Hematopoietic multipotent progenitor cell (in vitro differentiated cells): ENCODE results near the genes PDCD2L and ZNF30.

DNA sequence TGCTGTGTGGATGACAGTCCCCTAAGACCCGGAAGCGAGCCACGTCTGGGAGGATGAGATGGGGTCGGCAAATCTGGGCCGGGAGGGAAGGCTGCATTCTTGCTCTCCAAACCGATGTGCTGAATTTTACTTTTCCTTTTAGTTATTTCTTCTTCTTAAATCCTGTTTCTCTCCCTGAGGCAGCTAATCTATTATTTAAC, 15.8 kb upstream of the KCTD15 start:
- CAGE, long polyA plus RNA = no peak

GRCh38 chr19:33797526-33797812, 799 bp downstream of the KCTD15 start:
- CAGE, long polyA plus RNA = no peak

- CAGE, long polyA plus RNA = no peak
These were observed 7.4 kb downstream of the KCTD15 start for GRCh38 chr19:33803961-33804665.

GRCh38 chr19:33813182-33813790, 16.6 kb downstream of the KCTD15 start:
- CAGE, long polyA plus RNA = no peak

DNA sequence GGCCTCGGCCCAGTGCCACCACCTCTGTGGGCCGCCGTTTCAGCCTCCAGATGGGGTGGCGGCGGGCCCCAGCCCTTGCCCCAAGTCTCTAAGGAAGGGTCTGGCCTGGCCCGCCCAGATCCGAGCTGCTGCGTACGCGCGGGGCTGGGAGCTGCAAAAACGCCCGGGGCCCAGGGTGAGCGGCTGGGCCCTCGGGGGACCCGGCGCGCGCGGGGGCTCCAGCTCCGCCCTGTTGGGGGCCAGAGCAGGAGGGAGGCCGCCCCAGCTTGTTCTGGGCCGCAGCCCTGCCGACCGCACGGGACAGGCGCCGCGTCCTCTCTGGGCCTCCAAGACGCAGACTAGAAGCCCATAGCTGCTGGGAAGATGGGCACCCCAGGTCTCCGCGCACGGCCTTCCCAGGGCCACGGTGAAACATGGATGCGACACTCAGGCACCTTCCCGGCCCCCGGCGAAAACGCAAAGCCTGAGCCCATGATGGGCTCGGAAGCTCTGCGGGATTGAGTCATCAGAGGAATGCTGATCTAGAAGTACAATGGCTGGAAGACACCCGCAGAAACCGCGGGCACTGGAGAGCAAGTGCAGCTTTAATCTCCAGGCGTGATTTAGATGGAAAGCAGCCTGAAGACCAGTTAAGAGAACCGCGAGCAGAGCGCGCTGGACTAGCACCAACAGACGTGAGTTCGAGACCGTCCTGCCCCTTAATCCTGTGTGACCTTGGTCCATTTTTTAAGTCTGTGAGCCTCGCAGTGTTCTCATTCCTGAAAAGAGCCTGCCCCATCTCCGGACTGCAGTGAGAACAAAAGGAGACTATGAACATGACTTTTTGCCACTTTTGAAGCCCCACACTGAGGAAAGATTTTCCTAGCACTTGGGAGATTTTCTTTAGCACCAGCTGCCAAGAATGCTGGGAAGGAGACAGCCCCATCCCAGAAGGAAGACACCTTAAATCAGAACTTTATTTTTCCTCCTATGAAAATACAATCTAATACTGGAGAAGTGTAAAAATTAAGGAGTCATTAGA, 110.4 kb downstream of the KCTD15 start:
- CAGE, long polyA plus RNA = no peak

- CAGE, long polyA plus RNA = no peak
These were observed 37.8 kb upstream of the LSM14A start for GRCh38 chr19:34134224-34135120.

- CAGE, long polyA plus RNA = no peak
These were observed 12.6 kb downstream of the LSM14A start for GRCh38 chr19:34184445-34185742.

- CAGE, long polyA plus RNA = no peak
These were observed 21.7 kb upstream of the GARRE1 start for GRCh38 chr19:34232337-34233272.

DNA sequence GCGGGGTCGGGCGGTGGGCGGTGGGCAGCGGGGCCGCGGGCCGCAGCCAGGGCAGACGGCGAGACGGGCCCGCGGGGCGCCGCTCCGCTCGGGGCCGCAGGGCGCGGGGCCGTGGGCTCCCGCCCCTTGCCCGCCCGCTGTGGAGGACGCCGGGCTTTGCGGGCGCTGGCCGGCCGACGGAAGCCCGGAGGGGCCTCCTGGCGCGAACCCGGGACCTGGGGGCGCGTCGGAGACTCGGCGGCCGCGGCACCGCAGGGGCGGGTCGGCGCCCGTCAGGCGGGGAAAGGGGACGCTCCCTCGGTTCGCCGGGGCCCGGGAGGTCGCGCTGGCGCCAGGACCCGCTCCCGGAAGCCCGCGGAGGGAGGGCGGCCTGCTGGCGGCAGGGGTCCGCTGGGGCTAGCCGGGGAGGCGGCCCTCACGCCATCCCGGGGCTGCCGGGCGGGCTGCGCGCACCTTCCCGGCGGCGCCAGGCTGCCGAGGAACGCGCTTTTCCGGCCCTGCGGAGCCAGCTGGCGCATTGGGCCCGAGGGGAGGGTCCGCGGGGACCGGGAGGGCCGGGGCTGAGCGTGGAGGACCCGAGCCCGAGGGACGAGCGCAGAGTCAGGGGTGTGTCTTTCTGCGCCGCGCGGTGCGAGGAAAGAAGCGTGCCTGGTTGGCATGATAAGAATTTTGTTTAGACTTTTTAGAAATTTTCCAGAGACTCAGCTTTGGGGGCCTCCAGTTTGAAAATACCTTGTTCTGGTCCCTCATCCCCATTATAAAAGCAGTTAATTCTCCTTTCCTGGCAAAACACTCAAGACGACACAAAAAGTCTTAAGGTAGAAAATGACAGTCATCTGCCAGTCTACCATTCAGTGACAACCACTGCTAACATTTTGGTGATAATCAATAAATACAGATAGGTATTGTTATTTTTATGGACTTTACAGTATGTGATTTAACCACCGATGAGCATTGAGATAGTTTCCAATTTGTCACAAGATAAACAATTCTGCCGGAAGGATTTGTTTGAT, 607 bp downstream of the GARRE1 start:
- CAGE, long polyA plus RNA = no peak

DNA sequence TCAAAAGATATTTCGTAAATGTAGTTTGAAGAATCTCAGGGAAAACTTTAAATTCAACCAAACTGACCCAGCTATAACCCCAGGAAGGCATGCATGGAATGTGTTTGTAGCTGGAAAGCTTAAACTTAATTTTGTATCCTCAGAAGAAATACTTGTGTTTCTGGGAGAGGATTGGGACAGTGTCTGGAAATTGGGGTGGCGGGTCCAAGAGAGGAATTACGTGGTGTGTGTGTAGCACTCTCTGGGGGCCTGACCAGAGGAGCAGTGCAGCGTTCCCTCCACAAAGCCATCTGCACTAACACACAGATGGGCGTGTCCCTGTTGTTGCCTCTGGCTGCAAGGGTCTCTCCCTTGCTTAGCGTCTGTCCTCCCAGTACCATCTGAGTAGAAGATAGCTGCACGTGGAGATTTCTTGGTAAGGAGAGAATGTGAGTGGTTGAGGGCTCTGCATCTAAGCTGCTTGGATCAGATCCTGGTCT, 6.4 kb downstream of the GARRE1 start:
- CAGE, long polyA plus RNA = no peak

DNA sequence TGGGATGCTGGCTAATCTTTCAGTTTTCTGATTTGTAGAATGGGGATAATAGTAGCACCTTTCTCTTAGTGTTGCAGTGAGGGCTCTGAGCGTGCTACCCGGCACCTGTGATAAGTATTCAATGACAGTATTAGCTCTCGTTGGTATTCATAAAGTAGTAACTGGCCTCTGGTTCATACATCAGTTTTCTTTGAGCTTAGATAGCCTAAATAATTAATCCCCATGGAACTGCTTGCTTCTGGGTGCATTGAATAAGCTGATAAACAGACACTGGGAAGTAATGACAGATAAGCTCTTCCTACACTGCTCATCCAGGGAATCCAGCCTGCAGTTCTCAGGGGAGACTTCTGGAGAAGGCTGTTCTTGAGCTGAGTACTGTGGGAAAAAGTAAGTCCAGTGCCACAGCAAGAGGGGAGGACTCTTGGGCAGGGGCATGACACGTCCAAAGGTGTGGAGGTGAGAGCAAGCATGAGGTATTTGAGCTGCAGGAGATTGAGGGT, 6.9 kb downstream of the GARRE1 start:
- CAGE, long polyA plus RNA = no peak

GRCh38 chr19:34337022-34337719, 27.8 kb upstream of the GPI start:
- CAGE, long polyA plus RNA = no peak

GRCh38 chr19:34403756-34404516, at the start of gene PDCD2L:
Gene PDCD2L (plus strand): TSS chr19:34404399.
- CAGE, long polyA plus RNA = no peak

- CAGE, long polyA plus RNA = no peak
These were observed 13.3 kb upstream of the WTIP start for GRCh38 chr19:34468241-34468679.

GRCh38 chr19:34469474-34470121, 12.0 kb upstream of the WTIP start:
- CAGE, long polyA plus RNA = no peak

DNA sequence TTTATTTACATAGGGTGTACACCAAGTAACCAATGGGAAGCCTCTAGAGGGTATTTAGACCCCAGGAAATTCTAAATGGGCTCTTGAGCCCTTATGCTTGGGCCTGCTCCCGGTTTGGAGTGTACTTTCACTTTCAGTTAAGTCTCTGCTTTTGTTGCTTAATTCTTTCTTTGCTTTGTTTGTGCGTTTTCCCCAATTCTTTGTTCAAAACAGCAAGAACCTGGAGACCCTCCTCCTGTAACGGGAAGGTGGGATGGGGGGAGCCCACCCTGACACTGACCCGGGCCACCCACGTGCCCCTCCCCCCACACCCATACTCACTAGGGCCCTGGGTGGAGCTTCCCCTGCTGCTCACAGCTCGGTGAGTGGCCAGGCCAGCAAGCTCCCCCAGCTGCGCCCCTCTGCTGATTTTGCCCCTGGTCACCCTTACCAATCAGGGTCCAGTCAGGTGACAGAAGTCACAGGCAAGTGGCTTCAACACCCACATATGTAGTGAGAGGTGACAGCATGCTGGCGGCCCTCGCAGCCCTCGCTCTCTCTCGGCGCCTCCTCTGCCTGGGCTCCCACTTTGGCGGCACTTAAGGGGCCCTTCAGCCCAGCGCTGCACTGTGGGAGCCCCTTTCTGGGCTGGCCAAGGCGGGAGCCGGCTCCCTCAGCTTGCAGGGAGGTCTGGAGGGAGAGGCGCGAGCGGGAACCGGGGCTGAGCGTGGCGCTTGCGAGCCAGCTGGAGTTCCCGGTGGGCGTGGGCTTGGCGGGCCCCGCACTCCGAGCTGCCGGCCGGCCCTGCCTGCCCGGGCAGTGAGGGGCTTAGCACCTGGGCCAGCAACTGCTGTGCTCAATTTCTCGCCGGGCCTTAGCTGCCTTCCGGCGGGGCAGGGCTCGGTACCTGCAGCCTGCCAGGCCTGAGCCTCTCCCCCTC, 9.2 kb downstream of the SCGB2B2 start:
- CAGE, long polyA plus RNA = no peak

- CAGE, long polyA plus RNA = no peak
These were observed 296 bp downstream of the SCGB2B2 start for GRCh38 chr19:34676576-34677150.

GRCh38 chr19:34772174-34772643, 806 bp downstream of the ZNF599 start:
- CAGE, long polyA plus RNA = no peak

- CAGE, long polyA plus RNA = no peak
These were observed 64.3 kb upstream of the ZNF599 start for GRCh38 chr19:34837381-34837696.

- CAGE, long polyA plus RNA = no peak
These were observed at the start of gene ZNF30 for GRCh38 chr19:34926680-34927562. Gene ZNF30 (plus strand): TSS chr19:34926903.